Neural crest cell (in vitro differentiated cells): Measurements from ENCODE around the genes SERPINE1 and IFT22.

- PRO-cap = no peak
Observed at GRCh38 chr7:100687166-100688361, 6.5 kb downstream of the GIGYF1 start.

- PRO-cap = no peak
Observed at GRCh38 chr7:100812619-100813276, 14.6 kb downstream of the EPHB4 start.

DNA sequence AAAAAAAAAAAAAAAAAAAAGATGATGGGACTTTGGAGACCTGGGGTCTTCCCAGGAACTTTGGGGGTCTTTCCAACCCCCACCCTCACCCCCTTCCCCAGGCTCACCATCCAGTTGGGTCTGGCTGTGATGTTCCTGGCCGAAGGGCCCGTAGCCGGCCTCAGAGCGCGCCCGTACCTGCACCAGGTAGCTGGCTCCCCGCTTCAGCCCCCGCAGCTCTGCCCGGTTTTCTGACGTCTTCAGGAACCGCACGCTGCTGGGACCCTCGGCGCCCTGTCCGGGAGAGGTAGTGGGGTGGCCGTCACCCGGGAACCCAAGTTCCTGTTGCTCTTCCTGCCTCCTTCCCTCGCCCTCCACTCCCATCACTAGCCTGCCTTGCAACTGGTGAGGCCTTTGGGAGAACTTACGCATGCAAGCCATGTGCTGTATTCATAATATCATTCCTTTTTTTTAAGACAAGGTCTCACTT lies 10.2 kb downstream of the EPHB4 start:
- PRO-cap = no peak

- PRO-cap = no peak
Observed at GRCh38 chr7:100822163-100823113, 4.9 kb downstream of the EPHB4 start.

GRCh38 chr7:100836860-100837040 lies 9.4 kb upstream of the EPHB4 start:
- PRO-cap = no peak

- PRO-cap = no peak
Observed at GRCh38 chr7:100951109-100952256, 2.1 kb downstream of the MUC3A start.

- PRO-cap = bidirectional peak, plus-strand start at chr7:101127104, minus-strand start at chr7:101126976
Observed at GRCh38 chr7:101126311-101127447, at the start of gene SERPINE1. SERPINE1 (plus strand) TSS chr7:101127104.

DNA sequence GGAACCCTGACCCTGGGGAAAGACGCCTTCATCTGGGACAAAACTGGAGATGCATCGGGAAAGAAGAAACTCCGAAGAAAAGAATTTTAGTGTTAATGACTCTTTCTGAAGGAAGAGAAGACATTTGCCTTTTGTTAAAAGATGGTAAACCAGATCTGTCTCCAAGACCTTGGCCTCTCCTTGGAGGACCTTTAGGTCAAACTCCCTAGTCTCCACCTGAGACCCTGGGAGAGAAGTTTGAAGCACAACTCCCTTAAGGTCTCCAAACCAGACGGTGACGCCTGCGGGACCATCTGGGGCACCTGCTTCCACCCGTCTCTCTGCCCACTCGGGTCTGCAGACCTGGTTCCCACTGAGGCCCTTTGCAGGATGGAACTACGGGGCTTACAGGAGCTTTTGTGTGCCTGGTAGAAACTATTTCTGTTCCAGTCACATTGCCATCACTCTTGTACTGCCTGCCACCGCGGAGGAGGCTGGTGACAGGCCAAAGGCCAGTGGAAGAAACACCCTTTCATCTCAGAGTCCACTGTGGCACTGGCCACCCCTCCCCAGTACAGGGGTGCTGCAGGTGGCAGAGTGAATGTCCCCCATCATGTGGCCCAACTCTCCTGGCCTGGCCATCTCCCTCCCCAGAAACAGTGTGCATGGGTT lies 10.7 kb downstream of the SERPINE1 start:
- PRO-cap = no peak

DNA sequence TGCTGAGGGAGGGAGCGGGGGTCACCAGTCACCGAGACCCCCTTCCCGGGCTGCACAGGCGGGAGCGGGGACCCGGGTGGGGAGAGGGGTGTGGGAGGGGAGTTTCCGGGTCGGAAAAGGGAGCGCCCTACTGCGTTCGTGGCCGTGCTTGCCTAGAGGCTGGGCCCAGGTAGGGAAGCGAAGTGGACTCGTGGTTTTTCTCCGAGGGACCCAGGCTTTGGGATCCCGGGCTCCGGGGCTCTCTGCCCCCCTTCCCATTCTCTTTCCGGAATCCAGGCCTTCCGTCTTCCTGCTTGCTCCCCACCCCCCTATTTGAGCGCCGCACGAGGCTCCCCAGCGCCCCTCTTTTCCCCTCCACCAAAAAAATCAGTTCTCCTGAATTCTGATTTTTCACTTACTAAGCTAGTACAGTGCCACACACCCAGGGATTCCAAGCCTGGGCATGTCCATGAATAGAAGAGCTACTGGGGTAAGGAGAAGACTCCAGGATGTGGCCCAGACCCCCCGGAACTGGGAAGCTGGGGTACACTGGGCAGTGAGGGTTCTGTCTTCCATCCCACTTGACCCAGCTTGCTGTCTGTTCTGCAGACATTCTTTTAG lies 684 bp downstream of the AP1S1 start:
- PRO-cap = no peak

GRCh38 chr7:101201670-101202719 lies 1.2 kb upstream of the MOGAT3 start:
- PRO-cap = no peak

DNA sequence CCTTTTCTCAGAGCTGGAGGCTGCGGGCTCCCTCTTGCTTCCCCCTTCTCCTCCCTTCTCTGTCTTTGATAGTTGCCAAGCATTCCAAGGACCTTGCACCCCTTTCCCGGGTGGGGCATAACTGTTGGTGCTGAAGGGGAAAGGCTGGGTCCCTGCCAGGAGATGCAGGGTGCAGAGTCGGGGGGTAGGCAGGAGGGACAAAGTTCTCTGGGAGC lies 2.2 kb downstream of the CLDN15 start:
- PRO-cap = no peak

DNA sequence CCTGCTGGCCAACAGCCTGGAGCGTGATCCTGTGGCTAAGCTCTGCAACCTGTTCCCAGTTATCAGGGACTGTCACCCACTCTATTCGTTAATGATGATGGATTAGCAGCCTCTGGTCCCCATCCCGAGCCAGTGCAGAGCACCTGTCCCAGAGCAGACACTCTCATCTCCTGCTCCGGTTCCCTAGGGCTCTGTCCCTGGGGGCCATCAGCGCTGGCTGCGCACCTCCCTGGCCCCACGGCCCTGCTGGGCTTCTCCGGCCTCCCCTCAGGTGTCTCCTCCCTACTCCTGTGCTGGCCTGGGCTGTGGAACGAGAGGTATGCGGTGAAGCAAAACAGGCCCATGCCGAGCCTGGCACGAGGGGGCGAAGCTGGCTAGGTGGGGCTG lies 1.1 kb upstream of the CLDN15 start:
- PRO-cap = no peak

DNA sequence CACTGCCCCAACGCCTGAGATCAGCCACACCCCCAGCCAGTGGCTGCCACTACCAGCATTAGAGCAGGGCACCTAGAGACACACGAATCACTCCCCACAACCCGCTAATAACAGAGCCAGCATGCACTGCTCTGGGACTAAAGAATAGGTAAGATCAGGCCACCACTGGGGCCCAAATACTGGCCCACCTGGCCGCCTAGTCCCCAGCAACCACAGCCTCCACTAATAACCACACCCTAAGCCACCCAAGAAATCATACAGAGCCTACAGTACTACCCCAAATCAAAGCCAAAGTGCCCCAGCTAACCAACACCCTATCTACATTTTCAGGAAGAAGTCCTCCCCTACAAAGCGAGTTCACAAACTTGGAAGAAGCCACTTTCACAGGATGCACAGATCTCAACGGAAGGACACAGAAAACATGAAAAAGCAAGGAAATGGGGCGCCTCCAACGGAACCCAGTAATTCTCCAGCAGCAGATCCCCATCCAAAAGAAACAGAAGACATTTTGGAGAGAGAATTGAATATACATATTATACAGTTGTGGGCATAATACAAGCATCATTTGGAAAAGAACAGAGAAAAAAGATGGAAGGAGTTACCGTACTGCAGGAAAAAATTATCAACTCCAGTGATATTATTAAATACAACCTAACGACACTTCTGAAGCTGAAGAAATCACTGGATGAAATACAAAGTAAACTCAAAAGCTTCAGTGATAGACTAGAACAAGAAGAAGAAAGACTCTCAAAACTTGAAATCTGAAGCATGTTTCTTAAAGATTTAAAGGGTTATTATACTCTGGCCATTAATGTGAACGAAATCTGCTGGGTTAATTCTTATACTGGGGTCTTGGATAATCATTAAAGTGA lies 17.7 kb downstream of the IFT22 start:
- PRO-cap = no peak

- PRO-cap = bidirectional peak, plus-strand start at chr7:101321950, minus-strand start at chr7:101321744
Observed at GRCh38 chr7:101321123-101322010, at the start of gene IFT22. IFT22 (minus strand) TSS chr7:101321812.

DNA sequence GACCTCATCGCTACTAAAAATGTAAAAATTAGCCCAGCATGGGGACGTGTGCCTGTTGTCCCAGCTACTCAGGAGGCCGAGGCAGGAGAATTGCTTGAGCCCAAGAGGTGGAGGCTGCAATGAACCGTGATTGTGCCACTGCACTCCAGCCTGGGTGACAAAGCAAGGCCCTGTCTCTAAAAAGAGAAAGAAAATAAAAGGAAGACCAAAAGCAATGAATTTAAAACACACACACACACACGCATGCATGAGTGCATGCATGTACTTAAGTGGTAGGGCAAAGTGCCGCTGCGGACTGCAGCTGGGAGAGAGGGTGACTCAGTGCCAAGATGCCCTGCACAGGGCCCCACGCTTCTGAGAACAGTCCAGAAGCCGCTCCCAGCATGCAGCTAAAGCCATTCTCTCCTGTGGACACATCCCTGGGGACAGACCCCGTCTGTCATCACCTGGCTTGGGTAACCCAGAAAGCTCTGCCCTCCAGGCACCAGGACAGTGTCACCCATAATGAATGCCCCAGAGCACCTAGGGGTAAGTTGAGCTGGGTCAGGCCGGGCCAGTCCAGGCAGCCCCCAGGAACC lies 60.9 kb upstream of the MYL10 start:
- PRO-cap = no peak

DNA sequence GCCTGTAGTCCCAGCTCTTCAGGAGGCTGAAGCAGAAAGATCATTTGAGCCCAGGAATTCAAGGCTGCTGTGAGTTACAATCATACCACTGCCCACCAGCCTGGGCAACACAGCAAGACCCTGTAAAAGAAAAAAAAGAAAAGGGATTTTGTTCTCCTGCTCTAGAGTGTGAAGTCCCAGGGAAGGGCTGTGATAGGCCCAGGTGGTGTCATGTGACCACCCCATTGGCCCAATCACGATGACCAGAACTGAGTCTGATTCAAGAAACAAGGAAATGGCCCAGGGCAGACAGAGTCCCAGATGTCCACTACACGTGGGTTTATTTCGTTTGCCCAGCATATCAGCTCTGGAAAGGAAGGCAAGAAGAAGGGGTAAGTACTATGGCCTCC lies 81.4 kb upstream of the CUX1 start:
- PRO-cap = no peak

GRCh38 chr7:101739289-101739488 lies 78.2 kb upstream of the CUX1 start:
- PRO-cap = no peak

DNA sequence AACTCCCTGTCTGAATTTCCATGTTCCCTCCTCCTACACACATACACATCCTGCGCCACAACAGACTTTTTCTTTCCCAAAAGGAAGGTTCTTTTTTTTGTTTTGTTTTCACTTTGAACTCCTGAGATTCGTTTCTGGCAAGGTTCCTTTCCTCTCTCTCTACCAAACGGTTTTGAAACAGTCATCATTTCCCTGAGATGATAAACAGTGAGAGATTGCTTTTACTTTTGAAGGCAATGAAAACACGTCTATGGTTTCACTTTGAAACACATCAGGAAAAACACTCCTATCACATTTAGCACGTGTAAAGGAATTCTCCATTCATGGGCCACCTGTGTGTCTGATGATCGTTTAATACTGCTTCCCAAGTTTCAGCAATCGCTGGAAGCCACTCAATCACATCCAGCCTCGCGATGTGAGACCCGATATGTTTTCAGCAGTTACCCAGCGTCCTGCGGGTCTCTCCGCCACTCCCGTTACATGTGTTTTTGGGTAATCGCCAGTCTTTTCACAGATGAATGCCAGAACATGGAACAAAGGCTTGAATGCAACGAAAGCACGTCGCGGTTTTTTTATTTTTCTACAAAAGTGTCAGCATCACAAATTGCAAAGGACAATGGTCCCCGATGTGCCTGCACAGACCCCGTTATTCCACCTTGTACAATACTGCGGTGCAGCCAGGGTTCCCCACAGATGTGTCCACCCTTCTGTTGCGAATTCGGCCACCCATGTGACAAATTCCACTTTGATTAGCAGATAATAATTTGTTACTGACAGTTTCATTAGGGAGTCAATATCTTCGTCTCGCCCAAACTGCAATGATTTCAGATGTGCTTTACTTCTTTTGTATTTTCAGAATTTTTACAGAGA lies 62.7 kb upstream of the CUX1 start:
- PRO-cap = no peak

- PRO-cap = no peak
Observed at GRCh38 chr7:101825318-101825530, 7.8 kb downstream of the CUX1 start.

DNA sequence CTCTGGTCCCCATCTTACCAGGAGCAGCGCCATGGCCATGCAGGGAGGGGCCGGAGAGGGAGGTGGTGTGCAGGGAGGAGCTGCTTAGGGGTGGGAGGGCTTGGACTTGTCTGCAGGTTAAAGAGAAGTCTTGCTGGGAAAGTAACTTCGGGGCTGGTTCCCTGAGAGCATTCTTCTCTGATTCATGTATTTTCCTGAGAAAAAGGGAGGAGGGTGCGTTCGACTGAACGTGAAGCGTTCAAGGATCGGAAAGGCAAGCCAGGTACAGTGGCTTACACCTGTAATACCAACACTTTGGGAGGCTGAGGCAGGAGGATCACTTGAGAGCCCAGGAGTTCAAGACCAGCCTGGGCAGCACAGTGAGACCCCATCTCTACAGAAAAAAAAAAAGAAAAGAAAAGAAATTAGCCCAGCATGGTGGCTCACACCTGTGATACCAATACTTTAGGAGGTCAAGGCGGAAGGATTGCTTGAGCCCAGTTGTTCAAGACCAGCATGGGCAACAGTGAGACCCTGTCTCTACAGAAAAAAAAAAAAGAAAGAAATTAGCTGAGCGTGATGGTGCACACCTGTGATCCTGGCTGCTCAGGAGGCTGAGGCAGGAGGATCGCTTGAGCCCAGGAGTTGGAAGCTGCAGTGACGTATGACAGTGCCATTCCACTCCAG lies 15.6 kb downstream of the CUX1 start:
- PRO-cap = no peak